Fallopian tube (tissue), 1 donor: Measurements from ENCODE around the genes MRPS2 and KCNT1.

DNA sequence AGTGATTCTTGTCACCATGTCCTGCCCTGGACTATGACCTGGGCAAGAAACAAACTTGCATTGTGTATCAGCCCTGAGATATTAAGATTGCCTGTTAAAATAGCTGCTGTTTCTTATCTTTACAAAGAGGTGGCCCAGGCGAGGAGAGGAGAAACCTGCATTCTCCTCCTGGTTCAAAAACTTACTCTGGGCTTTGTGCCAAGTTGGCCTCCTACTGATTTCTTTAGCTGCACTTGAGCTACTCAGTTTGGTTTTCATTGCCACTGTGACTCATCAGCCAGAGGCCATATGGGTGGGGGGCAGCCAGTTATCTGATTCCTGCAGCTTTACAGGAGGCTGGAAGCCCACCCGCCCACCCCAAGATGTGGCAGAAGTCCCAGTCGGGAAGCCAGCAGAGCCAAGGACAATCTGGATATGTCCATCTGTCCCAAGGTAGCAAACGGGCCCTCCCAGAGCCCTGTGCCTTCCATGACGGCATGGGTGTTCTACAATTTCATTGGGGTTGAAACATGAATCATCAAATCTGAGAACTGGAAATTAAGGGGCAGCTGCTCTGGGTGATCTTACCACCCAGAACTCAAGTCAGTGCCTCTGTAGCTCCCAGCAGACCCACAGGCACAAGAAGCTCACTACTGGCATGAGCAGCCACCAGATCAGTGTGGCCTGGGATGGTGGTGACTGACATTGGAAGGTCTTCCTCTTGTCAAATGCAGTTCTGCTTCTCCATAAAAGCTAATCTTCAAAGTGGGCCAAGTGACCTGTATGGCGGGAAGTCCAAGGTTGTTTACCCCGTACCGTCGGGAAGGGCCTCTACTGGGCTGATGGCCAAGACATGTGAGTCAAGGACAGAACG is 15.5 kb downstream of the FCN2 start:
- PRO-cap, result no peak

DNA sequence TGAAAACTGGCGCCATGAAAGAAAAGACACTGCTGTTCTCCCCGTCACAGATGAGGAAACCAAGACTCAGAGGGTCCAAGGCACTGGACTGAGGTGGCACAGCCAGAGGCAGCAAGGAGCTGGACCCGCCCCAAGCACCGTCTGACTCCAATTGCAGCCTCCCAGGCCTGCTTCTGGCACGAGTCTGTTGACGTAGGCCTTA is 193.2 kb downstream of the OLFM1 start:
- PRO-cap, result no peak

DNA sequence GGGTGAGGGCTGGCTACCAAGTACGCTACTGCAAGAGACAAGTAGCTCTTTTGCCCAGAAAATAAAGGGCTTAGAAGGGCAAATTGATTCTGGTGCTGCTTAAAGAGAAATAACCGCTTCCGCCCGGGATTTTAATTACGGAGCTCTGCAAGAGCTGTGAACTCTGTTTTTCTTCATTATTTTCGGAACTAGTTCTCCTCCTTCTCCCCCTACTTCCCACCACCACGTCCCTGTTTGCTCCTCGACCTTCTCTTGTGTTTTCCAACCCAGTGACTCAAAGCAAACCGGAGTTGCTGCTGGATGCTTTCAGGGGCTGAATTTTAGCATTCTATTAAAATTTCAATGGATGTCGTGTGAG is 139.7 kb upstream of the PPP1R26 start:
- PRO-cap, result no peak

DNA sequence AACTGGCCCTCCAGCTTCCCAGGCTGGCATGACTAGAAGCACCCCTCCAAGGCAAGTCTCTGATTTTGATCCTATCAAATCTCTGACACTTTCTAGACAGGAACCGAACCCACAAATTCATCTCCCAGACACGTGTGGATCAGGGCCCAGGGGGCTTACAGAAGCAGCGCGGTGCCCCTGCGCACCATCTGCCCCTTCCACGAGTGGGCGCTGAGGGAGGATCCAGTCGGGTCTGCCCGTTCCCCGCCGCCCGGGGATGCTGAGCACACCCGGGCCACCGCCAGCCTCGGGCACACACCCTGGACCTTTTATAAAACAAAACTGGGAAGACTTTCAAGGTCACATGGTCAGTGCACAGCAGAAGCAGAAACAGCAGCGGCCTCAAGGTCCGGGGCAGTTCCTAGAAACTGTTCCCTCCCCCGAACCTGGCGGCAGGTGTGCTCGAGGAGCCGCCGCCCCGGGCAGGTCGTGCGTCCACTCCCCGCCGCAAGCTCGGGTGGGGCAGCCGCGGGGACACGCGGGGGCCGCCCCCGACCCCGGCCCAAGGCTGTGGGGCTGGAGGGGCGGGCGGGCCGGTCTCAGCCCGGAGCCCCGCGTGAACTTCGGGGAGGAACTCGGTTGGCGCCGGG is 742 bp upstream of the PPP1R26 start:
- PRO-cap, result bidirectional peak, plus-strand start at position 342 of the sequence, minus-strand start at position 312 of the sequence

- PRO-cap, result no peak
Observed at GRCh38 chr9:135486527-135487017, 7.0 kb downstream of the PPP1R26 start.

- PRO-cap, result bidirectional peak, plus-strand start at chr9:135500644, minus-strand start at chr9:135500518
Observed at GRCh38 chr9:135500427-135501054, at the start of gene MRPS2. MRPS2 (plus strand) TSS chr9:135500682.

- PRO-cap, result no peak
Observed at GRCh38 chr9:135507618-135507923, 7.1 kb downstream of the MRPS2 start.

DNA sequence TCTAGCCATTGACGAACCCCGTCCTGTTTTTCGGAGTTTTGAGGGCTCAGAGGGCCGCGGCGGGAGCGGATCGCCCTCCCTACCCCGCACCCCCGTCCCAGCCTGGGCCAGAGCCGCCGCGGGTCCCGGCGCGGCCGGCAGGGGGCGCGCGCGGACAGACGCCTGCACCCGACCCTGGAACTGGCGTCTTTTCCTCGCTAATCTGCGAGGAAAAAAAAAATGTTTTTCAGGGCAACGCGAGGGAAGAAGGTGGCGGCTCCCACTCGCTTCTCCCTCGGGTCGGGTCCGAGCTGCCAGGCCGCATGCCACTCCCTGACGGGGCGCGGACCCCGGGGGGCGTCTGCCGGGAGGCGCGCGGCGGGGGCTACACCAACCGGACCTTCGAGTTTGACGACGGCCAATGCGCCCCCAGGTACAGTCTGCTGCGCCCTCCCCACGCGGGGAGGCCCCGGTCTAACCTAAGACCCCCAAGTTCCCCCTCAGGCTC is at the start of gene KCNT1:
KCNT1 (plus strand) TSS at position 229 of the 487 bp plus-strand sequence.
- PRO-cap, result no peak

DNA sequence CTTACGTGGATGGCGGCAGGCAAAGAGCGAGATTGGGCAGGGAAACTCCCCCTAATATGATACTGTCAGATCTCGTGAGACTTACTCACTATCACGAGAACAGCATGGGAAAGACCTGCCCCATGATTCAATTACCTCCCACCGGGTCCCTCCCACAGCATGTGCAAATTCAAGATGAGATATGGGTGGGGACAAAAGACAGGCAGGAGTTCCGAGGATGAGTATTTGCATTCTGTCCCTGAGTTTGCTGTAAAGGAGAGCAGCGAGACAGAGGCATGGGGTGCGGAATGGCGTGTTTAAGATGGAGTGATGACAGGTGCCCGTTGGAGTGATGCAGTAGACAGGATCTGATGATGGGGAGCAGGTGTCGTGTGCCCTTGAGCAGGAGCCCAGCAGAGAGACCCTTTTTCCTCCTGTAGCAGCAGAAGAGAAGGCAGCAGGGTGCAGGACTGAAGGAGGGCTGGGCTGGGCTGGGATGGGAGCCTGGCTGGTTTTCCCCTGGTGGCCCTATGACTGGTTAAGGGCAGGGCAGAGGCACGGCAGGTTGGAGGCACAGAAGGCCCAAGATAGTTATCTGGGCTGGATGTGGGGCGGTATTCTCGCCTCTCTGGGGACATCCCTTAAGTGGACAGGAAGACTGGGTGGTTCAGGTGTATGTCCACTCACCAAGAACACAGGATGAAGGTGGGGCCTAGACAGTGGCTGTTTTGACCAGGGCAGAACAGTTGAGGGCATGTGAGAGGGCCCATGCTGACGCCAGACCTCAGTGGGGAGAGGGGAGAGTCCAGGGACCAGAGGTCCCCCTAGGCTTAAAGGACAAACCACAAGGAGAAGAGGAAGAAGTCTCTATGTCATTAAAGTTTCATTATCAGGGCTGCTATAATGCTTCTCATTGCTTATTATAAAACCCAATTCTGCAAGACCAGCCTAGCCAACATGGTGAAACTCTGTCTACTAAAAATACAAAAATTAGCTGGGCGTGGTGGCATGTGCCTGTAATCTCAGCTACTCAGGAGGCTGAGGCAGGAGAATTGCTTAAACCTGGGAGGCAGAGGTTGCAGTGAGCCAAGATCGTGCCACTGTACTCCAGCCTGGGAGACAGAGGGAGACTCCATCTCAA is 4.4 kb upstream of the CAMSAP1 start:
- PRO-cap, result no peak

- PRO-cap, result no peak
Observed at GRCh38 chr9:135939416-135940139, 21.6 kb downstream of the UBAC1 start.

GRCh38 chr9:135951709-135952324 is 9.4 kb downstream of the UBAC1 start:
- PRO-cap, result bidirectional peak, plus-strand start at chr9:135952073, minus-strand start at chr9:135951994

DNA sequence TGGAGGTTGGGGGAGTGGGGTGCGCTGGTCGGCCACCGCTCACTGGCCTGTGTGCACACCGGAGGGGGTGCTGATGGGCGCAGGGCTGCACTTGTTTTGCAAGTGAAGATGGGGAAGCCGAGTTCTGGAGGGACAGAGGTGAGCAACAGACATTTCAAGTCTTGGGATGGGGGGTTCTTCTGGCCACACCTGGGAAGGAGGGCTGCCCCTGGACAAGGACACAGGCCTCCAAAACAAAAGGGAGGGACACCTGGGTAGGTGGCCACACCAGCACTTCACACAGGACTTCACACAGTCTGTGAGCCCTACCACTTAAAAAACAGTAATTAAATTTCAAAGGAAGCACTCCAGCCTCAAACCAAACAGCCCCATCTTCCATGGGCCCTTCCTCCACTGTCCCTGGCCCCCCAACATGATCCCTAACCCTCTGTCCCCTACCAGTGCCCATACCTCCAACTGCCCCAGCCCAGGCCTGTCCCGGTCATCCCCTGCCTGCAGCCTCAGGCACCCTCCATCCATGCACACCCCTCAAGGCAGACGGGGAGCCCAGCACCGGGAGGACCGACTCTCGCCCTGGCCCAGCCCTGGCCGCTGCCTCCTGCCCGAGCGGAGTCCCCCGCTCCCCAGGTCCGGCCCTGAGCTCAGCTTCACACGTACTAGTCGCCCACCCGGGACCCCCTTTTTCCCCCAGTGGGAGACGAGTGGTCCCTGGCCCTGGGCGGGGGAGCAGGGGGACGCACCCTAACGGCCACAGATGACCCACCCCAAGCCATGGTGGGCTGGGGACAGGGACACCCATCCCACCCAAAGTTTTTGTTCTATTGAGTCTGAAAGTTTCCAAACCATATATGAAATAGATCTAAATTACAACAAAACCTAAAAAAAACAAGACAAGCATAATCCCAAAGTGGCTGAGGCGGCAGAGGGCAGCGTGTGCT is 48.9 kb upstream of the UBAC1 start:
- PRO-cap, result no peak

DNA sequence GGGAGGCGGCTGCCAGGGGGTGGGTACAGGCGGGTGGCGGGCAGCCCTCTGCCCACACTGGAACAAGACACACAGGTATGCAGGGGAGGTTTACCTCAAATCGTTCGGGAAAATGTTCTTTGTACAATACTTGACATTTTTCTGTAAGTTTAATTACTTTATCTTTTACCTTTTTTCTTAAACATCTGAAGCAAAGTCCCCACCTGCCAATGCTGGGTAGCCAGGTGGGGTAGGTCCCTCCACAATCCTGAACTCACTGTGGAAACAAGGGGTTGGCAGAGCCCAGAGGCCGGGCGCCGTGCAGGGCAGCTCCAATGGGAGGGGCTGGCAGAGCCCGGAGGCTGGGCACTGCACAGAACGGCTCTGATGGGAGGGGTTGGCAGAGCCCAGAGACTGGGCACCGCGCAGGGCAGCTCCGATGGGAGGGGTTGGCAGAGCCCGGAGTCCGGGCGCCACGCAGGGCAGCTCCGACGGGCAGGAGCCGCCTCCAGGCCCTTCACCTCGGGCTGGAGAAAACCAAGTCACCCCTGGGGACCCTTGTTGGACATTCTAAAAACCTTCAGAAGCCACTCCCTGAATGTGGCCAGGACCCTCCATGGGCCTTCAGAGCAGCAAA is 9.4 kb downstream of the NACC2 start:
- PRO-cap, result bidirectional peak, plus-strand start at position 434 of the sequence, minus-strand start at position 258 of the sequence

DNA sequence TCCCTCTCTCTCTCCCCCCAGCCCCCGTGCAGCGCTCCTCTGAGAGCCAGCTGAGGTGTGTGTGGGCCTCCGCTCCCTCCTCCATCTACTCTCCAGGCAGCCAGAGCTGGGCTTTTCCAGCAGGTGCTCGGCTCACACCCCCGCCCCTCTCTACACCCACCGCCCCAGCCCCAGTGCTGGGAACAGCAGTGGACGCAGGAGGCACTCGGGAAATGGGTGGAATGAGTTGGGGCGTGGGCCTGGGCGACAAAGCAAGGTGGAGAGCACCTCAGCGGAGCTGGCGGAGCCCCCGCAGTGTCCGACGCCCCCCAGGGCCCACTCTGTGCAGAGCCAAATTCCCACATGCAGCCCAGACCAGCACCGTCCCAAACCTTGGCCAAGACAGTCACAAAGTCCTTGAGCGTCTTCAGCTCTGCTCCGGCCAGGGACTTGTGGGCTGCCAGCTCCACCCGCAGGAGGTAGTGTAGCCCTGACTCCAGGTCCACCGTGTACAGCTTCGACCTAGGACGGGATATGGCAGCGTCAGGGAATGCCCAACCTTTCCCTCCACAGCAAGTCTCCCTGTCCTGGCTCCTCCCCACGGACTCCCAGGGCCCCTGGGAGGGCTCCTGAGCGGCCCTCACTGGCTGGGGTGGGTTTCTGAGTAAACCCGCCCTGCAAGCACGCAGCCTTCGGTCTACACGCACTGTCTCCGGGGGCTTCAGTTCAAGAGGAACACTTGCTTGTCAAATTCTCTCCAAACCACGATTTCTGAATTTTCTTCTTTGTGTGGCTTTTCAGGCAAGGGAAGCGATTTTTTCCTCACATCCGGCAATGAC is 13.6 kb upstream of the LHX3 start:
- PRO-cap, result no peak

DNA sequence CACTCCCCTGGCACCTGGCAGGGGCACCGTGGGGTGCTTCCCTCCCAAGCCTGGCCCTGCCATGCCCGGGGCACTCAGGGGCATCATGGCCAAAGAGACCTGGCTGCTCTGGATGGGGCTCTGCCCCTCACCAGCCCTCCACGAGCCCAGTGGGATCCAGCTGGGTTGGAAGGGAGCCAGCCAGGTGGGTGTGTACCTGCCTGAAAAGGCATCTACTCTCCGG is 597 bp downstream of the GPSM1 start:
- PRO-cap, result no peak

GRCh38 chr9:136353623-136354084 is 9.9 kb downstream of the DNLZ start:
- PRO-cap, result no peak

GRCh38 chr9:136360555-136361638 is 2.6 kb downstream of the DNLZ start:
- PRO-cap, result bidirectional peak, plus-strand start at chr9:136361204, minus-strand start at chr9:136361143

DNA sequence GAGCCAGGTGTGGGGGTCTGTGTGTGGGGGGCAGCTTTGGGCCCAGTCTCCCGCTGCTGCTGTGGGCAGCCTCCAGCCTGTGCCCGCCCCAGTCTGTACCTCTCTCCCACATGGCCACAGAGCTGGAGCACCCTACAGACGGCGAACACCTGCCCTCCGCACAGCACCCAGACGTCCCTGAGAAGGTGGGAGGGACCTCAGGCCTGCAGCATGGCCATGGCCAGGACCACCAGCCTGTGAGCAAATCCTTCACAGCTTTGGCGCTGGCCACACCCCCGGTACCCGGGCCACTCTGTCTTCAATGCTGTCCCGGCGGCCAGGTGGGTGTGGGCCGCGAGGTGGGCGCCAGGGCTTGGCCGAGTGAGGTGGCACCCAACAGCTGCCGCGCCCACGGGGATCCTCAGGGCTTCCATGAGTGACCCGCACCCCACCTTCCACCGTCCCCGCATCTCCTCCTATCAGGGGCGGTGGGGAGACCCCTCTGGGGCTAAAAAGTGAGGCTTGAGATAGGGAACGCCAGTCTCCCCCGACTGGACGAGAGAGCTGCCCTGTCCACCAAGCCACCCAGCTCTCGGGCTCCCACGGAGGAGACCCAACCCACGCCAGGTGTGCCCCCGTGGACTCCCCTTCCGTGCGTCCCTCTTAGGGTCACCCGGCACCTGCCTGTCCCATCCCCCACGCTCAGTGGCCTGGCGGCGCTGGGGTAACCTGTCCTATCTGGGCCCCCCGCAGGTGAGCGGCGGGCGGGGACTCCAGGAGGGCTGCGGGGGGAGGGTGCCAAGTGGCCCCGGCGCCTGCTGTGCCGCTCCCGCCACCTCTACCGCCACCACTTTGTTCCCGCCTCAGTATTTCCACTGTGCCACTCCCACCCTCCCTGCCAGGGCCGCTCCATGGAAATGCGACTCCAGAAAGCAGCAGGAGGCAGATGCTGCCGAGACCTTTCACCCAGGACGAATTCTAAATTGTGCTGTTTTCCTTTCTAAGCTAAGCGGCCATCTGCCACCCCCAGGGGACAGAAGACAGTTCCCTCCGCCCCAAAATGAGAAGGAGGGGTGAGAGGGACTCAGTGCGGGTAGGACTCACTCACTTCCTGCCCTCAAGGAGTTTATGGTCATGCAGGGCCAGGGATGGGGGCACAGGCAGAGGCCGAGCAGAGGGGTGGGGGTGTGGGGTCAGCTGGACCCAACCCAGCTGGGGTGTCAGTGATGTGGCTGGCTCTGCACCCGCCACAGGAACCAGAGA is 18.4 kb downstream of the NOTCH1 start:
- PRO-cap, result no peak

DNA sequence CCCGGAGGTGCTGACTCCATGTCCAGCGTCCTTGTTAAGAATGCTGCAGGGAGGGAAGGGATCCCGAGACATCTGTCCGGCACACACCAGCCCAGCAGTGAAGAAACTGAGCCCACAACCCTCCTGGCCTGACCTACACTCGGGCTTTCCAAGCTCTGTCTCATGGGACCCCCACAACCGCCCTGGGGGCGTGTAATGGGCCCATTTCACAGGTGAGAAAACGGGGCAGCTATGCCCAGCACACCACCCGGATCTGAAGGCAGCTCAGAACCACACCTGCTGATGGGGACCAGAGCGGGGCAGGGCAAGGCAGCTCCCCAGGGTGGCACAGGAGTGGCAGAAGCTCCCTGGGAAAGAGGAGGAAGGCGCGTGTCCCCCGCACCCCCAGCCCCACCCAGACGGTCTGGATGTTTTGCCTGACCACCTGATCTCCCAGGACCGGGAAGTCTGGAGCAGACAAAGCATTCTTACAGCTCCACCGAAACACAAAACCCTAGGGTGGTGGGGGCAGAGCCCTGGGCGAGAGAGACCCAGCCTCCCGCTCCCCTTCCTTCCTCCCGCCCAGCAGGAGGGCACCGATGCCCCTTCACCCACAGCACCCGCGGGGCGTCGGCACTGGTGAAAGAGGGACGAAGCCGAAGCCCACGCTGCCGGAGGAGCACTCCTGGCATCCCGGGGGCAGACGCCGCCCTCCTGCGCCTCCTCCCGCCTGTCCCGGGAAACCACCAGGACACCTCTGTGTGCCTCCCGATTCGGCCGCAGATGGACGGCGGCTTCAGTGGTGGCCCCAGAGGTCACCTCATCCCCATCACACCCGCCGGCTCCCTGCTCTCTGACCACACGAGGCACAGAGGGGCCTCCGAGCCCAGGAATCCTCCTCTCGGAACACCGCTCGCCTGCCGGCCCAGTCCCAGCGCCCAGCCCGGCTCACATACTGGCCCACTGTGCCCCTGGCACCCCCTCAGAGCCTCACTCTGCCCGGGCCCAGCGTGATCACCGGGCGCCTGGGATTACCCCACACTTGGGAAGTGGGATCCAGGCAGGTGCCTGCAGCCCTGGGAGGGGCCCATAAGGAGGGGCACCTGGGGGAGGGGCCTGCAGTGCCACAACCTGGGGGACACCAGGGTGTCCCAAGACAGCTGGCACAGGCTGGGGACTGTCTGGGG is 14.4 kb downstream of the NOTCH1 start:
- PRO-cap, result unidirectional peak, plus-strand start at position 488 of the sequence

DNA sequence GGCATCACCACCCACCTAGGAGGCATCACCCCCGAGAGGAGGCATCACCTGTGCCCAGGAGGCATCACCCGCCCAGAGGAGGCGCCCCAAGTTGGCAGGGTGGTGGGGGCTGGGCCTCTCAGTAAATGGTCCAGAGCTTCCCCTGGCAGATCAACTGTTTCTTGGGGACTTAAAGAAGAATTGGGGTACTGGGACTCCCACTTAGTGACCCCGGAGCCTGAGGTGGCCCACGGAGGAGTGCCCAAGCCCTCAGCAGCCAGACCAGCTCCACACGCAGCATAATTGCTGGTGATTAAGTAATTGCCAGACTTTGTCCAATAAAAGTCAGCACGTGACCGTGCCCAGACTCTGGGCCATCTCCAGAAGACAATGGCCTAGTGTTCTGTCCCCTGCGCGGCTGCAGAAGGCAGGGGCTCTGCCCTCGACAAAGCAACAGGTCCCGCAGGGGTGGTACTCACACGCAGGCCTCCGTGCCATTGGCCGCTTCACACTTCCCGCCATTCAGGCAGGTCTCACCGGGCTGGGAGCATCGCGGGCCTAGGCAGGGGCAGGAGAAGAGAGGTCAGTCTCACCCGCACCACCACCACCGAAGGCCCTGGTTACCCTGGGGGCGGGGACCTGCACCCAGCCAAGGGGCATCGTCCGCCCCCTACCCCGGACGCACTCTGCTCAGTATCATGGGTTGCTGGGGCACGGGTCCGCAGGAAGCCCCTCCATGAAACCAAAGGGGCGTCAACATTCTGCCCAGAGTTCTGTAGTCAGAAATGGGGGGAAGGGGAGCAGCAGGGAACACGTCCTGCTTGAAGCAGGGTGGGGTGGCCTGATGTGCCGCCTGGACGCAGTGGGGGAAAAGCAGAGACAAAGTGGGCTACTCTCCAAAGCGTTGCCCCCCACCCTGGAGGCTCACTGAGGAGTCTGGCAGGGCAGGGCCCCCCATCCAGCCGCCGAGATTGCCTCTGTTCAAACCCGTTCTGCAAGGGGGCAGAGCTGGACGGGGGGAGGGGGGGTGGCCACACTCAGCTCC is 2.0 kb downstream of the NOTCH1 start:
- PRO-cap, result bidirectional peak, plus-strand start outside the sequence, minus-strand start at position 958 of the sequence